ENCODE measurements around the genes ZNF165, ZKSCAN8, ZSCAN9, OR2W1, OR10C1 and MAS1L.

DNA sequence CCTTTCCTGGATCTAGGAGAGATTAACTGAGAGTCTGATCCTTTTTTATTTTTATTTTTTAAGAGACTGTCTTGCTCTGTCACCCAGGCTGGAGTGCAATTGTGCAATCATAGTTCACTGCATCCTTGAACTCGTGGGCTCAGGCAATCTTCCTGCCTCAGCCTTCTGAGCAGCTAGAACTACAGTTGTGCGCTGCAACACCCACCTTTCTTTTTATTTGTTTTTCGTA lies 1.4 kb downstream of the H3C12 start:
- PRO-cap: no peak

- PRO-cap: no peak
Measured at GRCh38 chr6:28079761-28080662, at the start of gene ZNF165. Gene ZNF165, plus strand, starts transcription at chr6:28080568.

GRCh38 chr6:28141298-28142631 lies at the start of gene ZKSCAN8:
Gene ZKSCAN8, plus strand, starts transcription at chr6:28141883.
- PRO-cap: bidirectional peak, plus-strand start at chr6:28141909, minus-strand start at chr6:28141809; unidirectional peak, minus-strand start at chr6:28142160

DNA sequence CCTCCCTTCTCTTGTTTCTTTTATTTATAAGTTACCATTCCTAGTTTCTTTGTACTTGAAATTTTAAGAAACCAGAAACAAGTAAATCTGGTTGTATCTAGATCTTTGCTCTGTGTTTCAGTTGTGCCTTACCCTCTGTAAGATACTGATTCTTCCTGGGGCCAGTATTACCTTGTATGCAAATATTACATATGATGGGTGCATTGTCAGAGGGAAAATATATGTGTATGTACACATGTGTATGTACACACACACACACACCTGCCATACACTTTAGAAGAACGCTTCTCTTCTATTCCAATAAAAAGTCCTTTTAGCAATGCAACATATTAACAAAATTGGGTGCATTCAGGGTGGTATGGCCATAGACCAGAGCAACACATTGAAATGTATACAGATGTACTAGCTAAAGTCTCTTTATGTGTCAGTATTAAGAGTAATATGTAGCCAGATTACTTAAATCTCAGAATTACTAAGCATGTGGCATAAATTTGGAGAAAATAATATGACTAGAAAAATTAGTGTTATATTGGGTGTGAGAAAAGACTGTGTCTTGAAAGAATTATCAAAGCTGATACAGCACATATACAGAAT lies 14.3 kb downstream of the ZKSCAN8 start:
- PRO-cap: no peak

DNA sequence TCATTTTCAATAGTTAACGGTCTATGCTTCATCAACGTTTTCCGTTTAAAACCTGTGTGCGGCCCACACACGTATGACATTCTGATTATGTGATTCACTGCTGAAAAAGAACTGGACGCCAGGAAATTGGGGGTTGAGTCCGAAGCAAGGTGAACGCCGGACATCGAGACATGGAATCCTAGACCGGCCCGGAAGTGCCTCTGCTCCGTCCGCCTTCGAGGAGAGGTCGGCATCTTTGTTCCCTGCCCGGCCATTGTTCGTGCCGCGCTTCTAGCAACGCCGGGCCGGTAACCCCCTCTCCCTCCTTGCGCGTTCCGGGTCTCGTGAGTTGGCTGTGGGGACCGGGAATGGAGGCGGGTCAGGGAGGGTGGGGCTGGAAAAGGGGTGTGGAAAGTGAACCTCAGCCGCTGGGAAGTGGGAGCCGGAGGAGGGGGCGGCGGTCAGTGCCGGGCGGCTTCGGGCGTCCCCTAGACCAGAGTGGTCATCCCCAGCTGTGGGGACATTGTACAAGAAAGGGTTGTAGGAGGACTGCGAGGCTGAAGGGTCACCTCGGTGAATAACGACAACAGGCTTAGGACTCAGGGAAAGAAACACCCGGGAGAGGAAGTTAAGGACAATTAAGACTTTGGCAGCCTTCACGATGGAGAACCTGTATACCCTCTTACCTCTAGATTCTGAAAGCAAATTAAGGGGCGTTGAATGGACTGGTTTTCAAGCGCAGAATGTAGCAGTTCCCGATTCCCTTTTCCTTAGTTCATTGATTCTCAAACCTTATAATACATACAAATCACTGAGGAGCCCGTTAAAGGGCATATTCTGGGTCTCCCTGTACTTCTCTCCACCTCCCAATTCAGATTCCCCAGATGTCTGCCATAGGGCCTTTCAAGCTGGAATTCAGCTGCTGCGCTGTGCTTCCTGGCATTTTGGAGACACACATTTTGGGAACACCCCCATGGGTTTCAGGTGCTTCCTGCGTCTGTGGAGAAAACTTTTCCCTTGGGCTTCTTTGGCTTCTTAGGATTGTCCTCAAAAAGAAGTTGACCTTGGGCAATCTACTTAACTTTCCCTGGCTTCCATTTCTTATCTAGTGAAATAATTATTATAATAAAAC lies at the start of gene ZSCAN9:
Gene ZSCAN9, plus strand, starts transcription at position 232 of the 1,111 bp plus-strand sequence.
- PRO-cap: bidirectional peak, plus-strand start at position 253 of the sequence, minus-strand start at position 78 of the sequence

GRCh38 chr6:28382992-28384061 lies 16.2 kb downstream of the ZSCAN12 start:
- PRO-cap: bidirectional peak, plus-strand start at chr6:28383536, minus-strand start at chr6:28383338

DNA sequence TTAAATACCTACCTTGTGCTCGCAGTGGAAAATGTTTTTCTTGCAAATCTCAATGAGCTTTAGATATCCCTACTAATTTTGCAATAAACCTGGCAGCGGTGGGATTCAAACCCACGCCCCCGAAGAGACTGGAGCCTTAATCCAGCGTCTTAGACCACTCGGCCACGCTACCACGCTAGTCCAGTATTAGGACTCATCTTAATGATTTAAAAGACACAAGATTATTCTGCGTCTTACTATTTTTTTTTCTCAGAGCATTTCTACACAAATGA lies 35.2 kb upstream of the ZSCAN23 start:
- PRO-cap: no peak

DNA sequence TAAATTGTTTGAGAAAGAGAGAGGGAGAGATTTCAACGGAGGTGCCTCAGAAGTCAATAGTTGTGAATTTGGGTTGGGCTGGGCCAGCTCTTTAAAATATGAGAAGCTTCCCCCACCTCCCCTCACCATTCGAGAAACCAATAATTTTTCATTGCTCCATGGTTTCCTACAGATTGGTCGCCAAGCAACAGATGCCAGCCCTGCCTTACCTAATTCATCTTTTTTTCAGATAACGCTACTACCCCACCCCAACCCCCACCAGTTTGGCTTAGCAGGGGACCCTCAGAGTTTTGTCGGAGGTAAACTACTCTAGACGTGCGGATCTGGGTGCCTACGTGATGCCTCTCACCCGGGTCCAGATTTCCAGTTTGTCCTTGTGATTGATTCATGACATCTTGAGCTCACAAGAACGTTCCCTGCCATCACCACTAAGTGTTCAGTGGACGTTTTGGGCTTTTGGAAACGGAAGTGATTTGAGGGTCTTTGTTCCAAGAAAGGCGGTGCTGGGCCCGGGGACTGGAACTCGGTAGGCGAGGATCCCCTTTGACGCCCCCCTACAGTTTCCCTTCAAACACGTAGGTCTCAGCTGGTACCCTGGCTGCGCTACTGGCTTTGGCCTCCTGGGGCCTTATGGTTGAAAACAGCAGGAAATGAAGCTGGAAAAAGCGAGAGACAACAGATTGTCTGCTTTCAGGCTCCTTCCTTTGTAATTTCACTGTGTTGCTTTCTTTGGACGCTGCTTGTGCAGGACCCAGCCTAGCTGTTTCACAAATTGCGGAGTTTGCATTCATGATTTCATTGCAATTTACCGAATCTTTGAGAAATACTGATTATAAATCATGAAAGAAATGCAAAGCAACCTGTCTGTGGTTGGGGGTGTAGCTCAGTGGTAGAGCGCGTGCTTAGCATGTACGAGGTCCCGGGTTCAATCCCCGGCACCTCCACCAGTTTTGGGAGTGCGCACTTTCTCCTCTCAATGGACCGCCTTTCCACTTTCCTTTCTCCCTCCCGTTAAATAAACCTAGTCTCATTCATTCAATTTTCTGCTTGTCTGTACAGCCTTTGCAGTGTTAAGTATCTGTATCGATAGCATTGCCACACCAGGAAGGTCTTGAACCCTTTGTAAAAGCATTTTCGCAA lies 19.6 kb upstream of the SCAND3 start:
- PRO-cap: no peak

DNA sequence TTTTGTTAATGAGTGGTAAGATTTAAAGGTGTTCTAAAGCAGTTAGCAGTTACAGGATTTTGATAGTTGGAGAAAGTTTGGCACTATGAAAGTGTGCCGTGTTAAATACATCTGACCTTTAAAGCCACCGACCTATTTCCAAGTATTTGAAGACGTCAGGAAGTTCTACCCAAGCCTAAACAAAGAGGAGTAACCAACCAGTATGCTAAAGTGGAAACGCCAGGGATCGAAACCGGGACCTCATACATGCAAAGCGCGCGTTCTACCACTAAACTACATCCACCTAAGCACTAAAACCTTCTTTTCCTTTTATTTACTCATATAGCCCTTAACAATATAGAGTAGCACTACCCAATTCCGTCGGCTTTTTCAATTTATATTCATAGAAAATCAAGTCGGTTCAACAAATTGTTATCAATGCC lies 46.8 kb upstream of the SCAND3 start:
- PRO-cap: no peak

- PRO-cap: no peak
Measured at GRCh38 chr6:28897392-28897817, 26.4 kb downstream of the TRIM27 start.

DNA sequence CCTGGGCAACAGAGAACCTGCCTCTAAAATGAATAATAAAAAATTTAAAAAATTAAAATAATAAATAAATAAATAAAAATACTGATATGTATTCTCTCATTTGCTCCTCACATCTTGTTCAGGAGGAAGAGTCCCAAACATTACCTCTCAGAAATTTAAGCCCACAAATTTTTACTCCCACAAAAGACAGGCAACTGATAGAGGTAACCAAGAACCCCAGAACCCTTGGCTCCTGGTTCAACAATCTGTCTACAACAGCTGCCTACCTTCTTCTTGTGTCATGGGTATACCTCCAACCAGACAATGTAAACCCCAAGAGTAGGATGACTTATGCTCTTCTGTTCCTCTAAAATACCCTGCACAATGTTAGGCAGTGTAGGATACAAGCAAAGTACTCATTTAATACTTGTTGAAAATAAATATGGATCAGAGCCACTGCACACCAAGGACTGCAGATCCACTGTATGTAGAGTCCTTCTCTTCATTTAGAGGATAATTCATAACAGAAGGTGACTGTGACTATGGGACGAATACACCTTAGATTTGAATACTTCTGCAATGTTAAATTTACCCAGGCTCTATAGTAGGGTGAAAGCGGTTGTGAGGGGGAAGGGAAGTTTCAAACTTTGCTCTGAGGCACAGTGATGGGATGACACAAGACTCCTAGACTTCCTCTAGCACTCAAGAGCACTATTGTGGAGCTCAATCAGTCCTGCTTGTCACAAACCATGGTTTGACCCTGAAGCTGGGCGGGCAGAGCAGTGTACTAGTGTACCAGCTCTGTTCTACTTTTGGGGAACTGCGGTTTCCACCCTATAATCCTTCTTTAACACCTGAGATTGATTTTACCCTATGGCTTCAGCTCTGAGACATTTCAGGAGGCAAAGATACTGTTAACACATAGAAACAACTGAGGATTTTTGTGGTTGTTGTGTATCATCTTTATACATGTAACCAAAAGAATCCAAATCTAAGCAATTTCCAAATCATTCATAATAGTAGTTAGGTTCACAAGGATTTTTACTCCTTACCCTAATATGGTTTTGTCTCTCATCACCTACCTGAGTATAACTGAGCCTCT lies 17.3 kb downstream of the TRIM27 start:
- PRO-cap: no peak

GRCh38 chr6:28921732-28922476 lies 1.9 kb downstream of the TRIM27 start:
- PRO-cap: no peak

DNA sequence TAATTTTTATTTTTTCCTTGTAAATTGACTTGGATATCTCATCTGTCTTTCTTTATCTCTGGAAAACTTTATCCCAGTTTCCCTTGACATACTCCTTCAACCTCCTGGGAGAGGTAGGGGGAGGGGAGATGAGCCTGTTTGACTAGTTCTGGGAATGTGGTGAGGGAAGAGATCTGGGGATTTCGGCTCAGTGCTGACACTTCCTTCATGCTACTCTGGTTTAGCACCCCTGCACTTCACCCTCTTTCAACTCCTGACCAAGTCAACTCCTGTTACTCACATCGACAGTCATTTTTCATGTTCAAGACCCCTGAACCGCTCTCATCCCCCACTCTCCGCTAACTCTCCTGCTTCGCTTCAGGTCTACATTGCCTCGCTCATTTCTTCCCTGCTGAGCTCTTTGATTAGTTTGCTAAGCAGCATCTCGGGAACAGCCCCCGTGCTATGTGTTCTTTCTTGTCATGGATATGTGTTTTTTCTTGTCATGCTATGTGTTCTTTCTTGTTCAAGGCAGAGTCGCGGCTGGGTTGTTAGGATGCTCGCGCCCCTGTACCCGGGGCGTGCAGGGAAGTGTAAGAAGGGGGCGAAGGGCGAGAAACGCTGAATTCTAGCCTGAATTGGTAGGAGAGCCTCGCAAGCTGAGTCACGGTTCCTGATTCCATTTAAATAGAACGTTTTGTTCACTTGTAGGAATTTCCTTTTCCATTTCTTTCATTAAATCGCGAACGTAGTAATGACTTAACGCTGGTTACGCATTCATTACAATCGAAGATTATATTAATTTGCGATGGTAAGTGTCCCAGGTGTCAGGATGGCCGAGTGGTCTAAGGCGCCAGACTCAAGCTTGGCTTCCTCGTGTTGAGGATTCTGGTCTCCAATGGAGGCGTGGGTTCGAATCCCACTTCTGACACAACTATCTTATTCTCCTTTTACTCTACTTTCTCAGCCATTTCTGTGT lies 16.7 kb upstream of the TRIM27 start:
- PRO-cap: no peak

- PRO-cap: no peak
Measured at GRCh38 chr6:28943421-28944147, 19.8 kb upstream of the TRIM27 start.

GRCh38 chr6:29045051-29045394 lies at the start of gene OR2W1:
Gene OR2W1, minus strand, starts transcription at chr6:29045175.
- PRO-cap: no peak

- PRO-cap: no peak
Measured at GRCh38 chr6:29438942-29439543, at the start of gene OR10C1. Gene OR10C1, plus strand, starts transcription at chr6:29439306.

- PRO-cap: no peak
Measured at GRCh38 chr6:29487814-29488243, at the start of gene MAS1L. Gene MAS1L, minus strand, starts transcription at chr6:29487956.

GRCh38 chr6:29886265-29886740 lies 56.0 kb upstream of the HLA-A start:
- PRO-cap: no peak

- PRO-cap: bidirectional peak, plus-strand start at chr6:29887730, minus-strand start at chr6:29887588; bidirectional peak, plus-strand start at chr6:29888166, minus-strand start at chr6:29888081
Measured at GRCh38 chr6:29887106-29888302, 54.8 kb upstream of the HLA-A start.

DNA sequence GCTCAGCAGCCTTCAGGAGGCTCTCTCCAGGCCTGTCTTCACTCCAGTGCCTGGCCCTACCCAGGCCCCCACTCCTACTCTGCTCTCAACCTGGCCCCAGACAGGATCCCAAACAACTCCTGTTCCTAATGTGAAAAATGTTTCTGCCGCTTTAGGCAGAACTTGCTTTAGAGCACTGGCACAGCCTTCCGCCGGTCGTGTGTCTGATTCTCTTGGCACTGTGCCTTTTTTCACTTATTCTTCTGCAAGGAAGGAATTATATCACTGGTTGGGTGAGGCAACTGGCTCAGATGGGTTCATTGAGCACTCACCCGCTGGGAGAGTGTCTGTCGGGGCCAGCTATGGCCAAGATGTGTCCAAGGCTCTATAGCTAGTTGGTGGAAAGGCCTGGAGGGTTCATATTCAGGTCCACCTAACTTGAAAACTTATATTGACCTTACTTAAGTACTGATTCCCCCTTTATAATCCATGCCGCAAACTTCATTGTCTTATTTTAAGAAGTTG lies 33.6 kb upstream of the HLA-A start:
- PRO-cap: no peak